Metastatic Liver Carcinoma in the Lung (tissue), 2 donors: ENCODE measurements around a stretch of chr3.

DNA sequence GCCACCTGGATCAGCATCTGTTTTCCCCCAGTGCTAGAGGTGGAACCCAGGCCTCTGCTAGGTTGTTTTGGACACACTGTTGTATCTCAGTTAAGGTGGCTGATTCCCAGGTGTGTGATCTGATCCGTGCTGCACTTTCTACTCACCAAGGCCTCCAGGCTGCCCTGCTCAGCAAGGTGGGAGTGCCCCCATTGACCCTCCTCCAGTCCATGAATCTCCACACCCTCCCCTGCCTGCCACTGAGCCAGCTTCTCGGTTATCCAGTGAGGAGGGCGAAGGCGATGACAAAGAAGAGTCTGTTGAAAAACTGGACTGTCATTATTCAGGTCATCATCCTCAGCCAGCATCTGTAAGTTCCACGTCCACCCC lies 33.3 kb downstream of the PSMD6 start:
- PRO-cap, 2 experiments = no peak in any of the 2 experiments

DNA sequence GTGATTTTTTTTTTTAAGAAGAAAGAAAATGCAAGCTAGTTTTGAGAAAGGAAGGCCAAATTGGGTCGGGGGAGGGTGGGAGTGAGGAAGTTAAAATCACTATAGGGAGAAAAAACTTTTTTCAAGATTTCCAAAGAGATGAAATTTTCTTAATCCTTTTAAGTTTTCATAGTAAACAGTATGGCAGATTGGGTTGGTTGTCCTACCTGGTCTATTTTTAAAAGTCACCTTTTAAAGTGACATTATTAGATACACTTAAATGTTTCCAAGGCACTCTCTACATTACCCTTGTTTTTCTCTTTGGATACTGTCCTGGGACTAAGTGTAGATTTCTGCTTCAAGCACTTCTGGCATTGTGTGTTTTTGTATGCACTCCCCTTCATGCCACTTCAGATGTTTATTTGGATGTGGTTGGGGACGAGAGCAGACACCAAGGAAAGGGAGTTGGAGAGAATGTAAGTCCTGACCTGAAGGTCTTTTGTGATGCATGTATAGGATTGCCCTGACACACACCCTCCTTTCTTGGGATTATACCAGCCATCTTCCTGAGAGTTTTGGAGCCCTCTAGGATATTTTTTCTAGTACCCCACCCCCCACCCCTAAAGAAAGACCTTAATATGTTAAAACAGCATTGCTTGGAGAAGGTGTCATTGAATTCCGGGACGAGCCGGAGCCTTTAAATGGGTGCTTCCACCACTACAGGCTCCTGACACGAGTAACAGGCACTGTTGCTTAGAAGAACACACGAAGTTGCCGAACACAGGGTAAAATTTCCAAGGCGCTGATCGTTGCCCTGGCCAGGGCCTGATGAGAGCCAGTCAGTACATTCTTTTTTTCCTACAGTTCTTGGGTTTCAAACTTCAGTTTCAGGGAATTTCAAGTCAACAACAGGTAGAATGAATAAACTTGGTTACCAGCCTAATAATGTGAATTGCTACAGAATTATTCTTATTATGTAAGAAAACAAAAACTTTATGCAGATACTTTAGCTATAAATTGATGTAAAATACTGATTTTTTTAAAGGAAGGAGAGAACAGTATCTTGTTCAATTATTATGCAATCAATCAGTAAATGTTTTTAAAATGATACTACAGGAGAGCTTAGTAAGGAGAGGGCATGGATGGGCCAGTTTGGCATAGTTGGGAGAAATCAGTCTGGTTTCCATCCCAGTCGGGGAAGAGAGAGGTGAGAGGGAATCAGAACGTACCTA lies 22.7 kb downstream of the PSMD6 start:
- PRO-cap, 2 experiments = no peak in any of the 2 experiments

DNA sequence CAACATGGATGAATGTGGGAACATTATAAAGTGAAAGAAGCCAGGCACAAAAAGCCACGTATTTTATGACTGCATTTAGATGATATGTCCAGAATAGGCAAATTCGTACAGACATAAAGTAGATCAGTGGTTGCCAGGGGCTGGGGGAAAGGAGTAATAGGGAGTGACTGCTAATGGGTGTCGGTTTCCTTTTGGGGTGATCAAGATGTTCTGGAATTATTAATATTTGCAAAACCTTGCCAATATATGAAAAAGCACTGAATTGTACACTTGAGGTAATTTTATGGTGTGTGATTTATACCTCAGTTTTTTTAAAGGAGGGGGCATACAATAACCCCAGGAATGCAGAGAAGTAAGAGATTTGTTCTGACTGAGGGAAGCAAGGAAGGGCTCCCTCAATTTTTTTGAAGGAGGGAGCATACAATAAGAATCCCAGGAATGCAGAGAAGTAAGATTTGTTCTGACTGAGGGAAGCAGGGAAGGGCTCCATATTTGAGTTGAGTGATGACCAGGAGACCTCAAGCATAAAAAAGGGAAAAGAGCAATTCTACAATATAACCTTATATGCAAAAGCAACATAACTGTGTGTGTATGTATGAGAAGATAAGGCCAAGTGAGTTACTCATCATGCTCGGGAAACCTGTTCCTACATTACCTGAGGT lies 6.2 kb downstream of the PSMD6 start:
- PRO-cap, 2 experiments = no peak in any of the 2 experiments

- PRO-cap, 2 experiments = no peak in any of the 2 experiments
Measured at GRCh38 chr3:64221481-64222018, 3.7 kb downstream of the PRICKLE2 start.

- PRO-cap, 2 experiments = no peak in any of the 2 experiments
Measured at GRCh38 chr3:64260448-64261106, 35.3 kb upstream of the PRICKLE2 start.

DNA sequence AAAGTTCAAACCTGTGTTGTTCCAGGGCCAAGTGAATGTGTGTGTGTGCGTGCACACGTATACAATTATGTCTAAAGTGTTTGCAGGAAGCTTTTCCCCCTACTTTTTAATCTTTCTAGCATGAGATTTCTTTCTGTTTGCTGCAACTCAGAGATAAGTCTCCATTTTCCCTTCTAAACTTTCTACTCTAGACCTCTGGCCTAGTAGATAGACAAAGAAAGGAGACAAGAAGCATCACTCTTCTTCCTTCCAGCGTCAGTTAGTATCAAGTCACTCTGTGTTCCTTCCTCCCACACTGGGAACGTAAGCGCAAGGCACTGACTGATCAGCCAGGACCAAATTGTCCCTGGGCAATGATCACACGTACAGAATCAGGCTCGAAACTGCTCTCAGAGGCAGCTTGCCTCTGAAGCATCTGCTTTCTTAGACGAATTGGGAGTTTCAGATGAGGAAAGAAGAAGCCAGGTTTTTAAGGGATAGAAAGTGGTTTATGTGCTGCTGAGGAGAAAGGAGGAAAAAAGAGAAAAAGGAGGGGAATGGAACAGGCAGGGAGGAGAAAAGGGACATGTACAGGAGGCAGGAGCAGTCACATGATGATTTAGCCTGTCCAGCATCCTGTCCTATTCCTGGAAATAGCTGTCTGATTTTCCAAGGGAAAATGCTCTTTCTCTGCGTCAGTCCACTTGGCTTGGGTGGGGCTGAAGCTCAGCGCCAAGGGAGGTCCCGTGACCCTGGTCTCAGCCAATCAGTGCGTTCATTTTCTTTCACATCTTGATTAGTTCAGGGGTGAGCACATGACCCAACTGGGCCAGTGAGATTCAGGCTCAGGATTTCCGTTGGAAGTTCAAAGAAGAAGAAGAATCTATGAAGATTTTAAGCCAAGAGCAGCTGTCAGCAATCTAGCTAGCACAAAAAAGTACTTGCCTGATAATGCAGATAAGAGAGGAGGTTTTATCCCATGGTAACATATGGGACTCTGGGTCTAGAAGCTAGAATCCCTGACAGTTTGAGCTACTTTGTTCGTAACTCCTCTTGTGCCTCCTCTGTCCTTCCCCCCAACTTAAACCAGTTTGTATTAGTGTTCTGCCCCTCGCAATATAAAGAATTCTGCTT lies 102.0 kb upstream of the PRICKLE2 start:
- PRO-cap, 2 experiments = no peak in any of the 2 experiments

- PRO-cap, 2 experiments = no peak in any of the 2 experiments
Measured at GRCh38 chr3:64489232-64489962, 198.4 kb downstream of the ADAMTS9 start.

GRCh38 chr3:64561199-64562040 lies 126.4 kb downstream of the ADAMTS9 start:
- PRO-cap, 2 experiments = peak in 1 of 2 experiments; most common plus-strand start chr3:64561507 (in 1); most common minus-strand start chr3:64561659 (in 1)

DNA sequence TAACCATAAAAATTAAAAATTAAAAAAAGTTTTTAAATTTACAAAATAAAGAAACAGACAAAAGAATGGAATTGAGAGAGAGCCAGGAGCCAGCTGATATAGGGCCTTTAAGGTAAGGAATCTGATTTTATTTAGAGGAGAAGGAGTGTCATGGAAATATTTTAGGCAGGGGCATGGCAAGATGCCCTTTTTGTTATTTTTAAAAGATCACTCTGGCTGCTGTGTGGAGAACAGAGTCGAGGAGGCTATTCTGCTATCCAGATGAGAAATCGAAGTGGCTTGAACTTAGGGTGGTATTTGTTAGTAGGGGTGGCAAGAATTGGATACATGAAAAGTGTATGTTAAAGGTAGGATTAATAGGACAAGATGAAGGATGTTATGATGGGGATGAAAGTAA lies 9.1 kb upstream of the ADAMTS9 start:
- PRO-cap, 2 experiments = no peak in any of the 2 experiments

DNA sequence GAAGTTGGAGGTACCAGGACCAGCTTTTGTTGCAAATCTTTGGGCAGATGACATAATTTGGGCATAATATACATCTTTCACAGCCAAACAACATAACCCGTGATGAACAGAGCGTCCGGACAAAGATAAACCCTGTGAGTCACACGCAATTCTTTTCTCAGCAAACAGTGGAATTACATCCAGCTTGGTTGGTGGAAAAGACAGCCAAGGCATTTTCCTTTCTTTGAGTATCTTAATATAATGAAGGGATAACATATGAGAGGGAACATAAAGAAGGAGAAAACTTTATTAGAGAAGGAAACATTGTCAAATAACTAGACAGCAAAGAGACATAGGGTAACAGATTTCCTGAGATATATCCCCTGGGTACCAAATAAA lies 419.5 kb upstream of the ADAMTS9 start:
- PRO-cap, 2 experiments = no peak in any of the 2 experiments

DNA sequence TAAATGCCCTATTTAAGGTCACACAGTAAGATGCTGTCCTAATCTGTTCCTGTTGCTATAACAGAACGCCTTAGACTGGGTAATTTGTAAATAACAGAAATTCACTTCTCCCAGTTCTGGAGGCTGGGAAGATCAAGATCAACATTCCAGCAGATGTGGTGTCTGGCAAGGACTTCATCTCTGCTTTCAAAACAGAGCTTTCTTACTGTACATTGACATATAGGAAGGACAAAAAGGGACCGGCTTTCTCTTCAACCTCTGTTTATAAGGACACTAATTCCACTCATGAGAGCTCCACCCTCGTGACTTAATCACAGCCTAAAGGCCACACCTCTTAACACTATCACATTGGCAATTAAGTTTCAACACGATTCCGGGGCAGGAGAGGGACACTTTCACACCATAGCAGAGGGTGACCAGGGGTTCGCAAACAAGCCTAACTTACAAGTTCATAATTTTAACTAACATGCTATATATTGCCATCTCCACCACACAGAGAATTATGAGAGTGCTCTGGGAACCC lies 231.5 kb downstream of the MAGI1 start:
- PRO-cap, 2 experiments = no peak in any of the 2 experiments

DNA sequence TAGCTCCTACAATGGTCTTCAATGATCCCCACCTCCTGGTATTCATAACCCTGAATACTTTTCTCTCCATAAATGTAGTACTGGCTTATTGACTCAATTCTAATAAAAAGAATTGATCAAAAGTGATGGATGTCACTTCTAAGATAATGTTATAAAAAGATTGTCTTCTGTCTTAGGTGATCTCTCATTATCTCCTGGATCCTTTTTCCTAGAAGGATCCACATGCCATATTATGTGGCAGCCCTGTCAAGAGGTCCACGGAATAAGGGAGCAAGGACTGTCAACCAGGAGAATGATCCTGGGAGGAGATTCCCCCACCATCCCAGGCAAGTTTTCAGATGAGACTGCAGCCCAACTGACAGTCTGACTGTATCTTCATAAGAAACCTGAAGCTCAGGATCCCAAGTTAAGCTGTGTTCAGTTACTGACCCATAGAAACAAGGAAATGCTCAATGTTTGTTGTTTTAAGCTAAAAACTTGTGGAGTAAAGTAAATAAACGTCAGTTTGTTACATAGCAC lies 195.6 kb downstream of the MAGI1 start:
- PRO-cap, 2 experiments = no peak in any of the 2 experiments

GRCh38 chr3:65883518-65884165 lies 155.1 kb downstream of the MAGI1 start:
- PRO-cap, 2 experiments = no peak in any of the 2 experiments

- PRO-cap, 2 experiments = no peak in any of the 2 experiments
Measured at GRCh38 chr3:66153854-66154890, 66.6 kb upstream of the SLC25A26 start.

GRCh38 chr3:66181742-66182324 lies 39.0 kb upstream of the SLC25A26 start:
- PRO-cap, 2 experiments = no peak in any of the 2 experiments

DNA sequence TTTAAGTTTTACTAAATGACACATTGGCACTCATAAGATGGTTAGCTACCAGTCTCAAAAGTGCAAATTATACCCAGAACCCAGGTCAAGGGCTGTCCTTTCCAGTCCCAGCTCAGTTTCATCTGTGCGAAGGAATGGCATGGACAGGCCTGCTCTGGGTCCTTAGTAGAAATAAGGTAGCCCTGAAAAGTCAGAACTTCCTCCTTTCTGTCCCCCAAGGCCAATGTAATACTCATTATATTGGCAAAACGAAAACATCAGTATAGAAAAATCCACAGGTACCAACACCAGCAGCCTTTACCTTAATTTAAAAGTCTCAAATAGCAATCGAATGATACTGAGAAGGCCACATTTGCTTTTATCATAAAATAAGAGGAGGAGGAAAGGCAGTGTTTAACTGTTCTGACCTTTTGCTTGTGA lies 121.7 kb downstream of the LRIG1 start:
- PRO-cap, 2 experiments = no peak in any of the 2 experiments

- PRO-cap, 2 experiments = no peak in any of the 2 experiments
Measured at GRCh38 chr3:66382957-66383304, 117.9 kb downstream of the LRIG1 start.

DNA sequence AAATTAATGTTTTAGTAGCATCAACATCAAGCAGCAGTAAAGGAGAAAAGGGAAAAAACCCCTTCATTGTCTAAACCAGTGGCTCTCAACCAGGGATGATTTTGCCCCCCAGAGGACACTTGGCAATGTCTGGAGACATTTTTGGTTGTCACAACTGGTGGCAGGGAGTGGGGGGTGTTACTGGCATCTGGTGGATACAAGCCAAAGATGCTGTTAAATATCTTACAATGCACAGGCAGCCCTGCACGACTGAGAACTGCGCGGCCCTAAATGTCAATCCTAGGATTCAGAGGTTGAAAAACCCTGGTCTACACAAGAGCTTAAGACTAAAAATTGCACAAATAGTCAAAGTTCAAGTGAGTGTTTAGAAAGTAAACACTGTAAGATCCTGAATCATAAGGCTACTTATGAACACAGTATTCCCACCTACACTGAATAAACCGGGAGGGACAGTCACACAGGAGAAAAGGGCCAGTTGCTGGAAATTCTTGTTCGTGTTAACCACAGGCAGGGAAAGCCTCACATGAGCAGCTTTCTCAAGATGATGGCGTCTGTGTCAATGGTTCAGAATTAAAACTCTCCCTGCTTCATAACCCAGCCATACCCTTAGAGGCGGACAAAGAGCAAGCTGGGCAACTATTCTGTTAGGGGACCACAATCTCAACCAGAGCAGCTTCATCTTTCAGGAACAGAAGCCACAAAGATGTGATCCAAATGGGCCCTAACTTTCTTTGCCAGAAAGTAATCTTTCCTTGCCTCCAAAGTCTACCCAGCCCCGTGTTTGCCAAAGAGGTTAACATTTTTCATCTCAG lies 37.7 kb downstream of the LRIG1 start:
- PRO-cap, 2 experiments = no peak in any of the 2 experiments

DNA sequence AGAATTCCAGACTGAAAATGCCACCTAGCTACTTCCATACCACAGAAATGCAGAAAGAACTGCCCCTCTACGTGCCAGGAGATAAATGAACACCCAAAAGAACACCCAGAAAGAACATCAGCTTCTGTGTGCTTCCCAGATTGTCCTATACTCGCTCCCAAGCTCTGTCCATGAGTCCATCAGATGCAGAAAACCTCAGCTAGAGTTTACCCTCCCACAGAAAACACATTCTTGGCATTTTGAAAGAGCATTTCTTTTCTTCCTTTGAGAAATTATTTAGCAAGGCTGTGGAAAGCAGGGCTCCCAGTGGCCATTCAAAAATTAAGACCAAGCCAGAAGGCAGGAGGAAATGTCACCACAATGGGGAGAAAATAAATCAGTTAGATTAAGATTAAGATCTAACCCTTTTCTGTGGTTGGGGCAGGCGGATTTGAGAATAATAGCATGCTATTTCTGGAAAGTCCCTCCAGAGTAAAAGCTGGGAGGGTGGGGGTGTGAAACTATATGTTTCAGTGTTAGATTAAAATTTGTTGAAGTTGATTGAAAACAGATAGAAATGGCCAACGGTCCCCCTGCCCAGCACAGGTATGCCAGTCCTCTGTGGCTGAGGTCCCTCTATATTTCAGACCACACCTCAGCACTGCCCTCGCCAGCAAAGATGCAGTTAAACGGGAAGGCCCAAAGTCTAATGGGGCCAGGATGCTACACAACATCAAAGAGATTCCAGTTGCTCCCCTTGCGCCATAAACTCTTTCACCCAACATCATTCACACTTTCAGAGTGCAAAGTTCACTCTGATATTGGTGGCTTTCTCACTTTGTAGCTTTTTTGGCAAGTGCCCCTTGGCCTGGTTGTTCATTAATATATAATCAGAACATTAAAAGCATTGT lies 20.1 kb downstream of the LRIG1 start:
- PRO-cap, 2 experiments = no peak in any of the 2 experiments

DNA sequence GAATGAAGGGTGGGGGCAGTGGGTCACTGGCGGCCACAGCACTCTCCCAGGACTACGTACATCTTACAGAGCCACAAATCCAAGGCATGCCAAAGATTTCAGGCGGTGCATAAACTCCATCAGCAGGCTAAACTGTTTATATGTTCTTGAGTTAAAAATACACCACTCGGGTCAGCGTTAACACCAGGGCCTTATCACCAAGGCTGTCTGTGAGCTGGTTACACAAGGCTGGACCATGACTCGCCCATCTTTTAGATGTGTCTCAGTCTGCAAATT lies 15.6 kb downstream of the LRIG1 start:
- PRO-cap, 2 experiments = no peak in any of the 2 experiments